ENCODE data around the genes EMX1 and NAT8.

DNA sequence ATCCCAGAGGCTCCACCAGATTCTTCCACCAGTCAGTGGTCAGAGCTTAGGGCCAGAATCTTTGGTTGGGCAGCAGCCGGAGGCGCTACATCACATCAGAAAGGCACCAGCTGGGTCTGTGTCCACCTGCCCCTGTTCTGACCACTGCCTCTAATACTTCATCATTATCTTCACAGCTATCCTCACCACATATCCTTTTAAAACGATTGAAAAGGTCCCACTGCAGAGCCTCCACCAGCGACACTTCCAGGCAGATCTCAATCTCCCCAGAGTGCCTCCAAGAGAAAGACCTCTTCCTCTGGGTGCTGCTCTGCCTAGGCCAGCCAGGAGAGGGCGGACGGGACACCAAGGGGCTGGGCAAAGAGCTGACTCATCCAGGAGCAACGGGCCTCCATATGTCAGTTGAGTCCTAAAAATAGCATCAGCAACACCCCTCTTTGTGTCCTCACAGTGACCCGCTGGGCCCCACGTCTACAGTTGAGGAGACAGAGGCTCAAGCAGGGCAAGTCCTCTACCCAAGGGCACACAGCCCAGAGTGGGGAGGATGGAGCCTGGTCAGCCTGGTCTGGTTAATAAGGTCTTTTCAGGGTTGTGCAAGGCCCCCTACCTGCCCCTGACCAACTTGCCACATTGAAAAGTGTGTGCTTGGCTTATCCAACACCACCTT is 81.2 kb downstream of the ADD2 start:
- RRBS: 97% methylated on average over 1 of the region's 9 CpGs

DNA sequence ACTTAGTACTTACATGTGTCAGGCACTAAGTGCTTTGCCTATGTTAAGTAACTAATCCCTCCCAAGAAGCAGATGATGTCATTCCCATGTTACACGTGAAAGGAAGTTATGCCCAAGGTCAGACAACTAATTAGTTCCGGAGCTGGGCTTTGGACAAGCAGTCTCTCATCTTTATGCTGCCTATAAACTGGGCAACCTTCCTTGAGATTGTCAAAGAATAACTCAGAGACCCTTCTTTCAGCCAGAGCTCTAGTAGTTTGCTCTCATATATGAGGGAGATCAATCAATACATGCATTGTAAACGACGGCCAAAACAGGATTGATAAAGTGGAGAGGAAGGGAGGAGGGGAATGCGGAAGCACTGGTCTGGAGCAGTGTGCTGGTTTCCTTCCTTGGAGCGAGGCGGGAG is 13.7 kb upstream of the ATP6V1B1 start:
- RRBS: no CpG with 5 or more reads among the region's 7 CpGs

DNA sequence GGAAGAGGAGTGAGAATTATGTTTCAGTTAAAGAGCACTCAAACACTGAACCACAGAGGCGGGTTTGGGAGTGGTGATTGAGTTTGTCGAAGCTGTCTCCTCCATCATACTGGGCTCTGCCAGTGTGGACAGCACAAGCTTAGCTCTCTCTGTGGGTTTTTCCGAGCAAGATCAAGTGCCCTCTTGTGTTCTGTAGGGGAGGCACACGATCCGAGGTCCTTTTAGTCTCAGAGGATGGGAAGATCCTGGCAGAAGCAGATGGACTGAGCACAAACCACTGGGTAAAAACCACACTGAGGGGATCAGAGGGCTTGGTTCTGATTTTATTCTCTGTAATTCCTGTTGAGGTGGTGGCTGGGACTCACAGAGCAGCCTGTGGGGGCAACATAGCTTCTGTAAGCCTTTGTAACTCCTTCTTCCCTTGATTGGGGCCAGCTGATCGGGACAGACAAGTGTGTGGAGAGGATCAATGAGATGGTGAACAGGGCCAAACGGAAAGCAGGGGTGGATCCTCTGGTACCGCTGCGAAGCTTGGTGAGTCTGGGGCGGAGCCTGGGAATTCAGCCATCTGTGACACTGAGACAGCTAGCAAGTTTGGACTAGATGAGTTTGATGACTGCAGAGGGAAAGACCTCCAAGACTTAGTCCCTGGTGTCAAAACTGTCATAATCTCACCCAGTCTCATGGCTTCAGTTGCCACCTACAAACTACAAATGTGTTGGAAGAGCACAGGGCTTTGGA is 2.0 kb downstream of the NAGK start:
- RRBS: no CpG with 5 or more reads among the region's 10 CpGs

GRCh38 chr2:71277413-71278292 is 50.8 kb upstream of the PAIP2B start:
- RRBS: 1% methylated on average over 7 of the region's 21 CpGs

GRCh38 chr2:71401701-71402178 is 64.8 kb upstream of the DYSF start:
- RRBS: no CpG with 5 or more reads among the region's 1 CpG

GRCh38 chr2:71453243-71454303 is 12.9 kb upstream of the DYSF start:
- RRBS: 1% methylated on average over 20 of the region's 69 CpGs

DNA sequence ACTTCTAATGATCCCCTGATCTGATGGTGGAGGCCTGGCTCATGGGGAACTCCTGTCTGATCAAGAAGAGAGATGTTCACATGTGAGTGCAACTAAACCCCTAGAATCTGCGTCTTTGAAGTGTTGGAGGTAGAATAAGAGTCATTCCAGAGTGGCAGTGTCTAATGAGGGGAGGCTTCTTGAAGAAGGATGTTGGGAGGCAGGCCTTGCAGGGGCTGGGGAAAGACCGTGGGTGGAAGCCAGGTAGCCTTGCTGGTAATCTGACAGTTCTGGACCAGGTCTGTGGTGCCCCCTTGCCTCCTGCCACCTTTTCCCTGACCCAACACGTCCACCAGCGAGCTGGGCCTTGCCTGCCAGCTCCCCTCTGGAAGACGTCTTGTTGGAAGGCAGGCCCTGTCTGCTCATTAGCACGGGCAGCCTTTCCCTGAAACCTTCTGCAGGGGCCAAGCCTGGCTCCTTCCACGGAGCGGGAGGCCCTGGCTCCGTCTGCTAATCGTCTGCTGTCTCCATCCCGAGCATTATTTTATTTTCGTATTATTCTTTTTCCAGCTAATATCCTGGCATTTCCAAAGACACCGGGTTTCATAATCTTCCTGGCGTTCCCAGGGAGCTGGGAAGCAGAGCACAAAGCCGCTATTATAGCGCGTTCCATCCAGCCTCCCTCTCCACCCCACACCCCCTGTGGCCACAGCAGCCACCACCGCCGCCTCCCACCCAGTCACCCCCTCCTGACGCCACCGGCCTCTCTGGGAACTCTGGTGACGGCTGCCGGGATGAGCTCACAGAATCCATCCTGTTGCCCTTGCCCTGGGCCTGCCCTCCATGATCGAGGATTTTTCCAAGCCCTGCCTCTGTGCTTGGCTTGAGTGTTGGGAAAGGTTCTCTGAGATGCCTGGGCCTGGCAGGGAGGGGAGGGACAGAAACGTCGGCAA is 112.2 kb downstream of the DYSF start:
- RRBS: no CpG with 5 or more reads among the region's 26 CpGs

GRCh38 chr2:71831121-71831703 is 316.4 kb downstream of the CYP26B1 start:
- RRBS: no CpG with 5 or more reads among the region's 10 CpGs

DNA sequence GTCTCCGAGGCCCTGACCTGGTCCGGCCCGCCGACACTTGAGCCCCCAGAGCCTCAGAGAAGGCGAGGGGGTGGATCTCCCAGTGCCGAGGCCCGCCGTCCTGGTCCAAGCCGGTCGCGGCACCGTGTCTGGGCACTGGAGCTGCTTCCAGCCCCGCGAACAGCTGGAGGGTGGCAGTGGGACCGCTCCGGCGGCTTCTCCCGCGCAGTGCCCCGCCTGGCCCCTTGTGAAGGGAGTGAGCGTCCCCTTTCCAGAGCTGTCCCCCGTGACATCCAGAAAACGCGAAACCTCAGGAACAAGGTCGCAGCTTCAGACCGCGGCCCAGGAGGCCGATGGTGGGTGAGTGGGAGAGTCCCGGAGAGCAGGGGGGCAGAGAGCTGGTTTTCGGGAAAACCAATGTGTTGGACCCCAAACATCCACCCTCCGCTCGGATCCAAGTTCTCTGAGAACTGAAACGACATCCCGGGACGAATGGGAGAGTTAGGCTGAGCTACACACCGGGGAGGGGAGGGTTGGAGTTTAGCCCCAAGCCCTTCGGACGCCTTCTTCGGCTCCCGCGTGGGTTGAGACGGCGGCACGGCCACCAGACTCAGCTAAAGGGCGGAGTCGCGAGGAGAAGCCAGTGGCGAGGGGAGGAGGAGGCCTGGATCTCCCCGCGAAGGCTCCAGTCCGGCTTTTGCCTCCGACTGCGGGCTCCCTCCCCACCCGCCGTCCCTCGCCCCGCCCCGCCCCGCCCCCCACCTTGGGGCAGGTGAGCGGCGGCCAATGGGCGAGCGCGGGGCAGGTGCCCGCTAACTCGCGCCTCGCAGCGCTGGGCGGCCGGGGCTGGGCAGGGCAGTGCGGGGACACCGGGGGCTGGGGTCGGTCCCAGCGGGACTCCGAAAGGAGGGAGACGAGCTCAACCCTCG is at the start of gene EMX1:
Gene EMX1 (plus strand): TSS at position 794 of the 908 bp plus-strand sequence.
- RRBS: 2% methylated on average over 18 of the region's 78 CpGs

- RRBS: no CpG with 5 or more reads among the region's 9 CpGs
Observed at GRCh38 chr2:72985761-72986267, 68.5 kb downstream of the EMX1 start.

DNA sequence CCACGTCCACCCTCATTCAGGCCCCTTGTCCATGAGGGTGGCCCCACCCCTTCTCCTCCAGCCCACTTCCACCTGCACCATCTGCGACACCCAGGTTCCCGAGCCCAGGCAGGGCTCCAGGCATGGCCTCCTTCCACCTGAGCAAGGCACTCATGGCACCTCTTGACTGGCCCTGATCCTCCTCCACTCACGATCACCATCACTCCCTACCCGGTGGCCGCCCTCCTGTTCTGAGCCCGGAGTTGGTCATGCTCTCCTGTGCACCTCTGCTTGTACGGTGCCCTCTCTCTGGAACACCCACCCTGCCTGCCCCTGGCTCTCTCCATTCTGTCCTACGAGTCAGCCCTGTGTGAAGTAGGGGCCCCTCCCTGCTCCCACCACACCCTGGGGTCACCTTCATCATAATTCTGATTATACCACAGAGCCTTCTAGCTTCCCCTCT is 76.9 kb downstream of the SFXN5 start:
- RRBS: no CpG with 5 or more reads among the region's 9 CpGs

GRCh38 chr2:73063746-73064193 is 7.7 kb downstream of the SFXN5 start:
- RRBS: no CpG with 5 or more reads among the region's 6 CpGs

DNA sequence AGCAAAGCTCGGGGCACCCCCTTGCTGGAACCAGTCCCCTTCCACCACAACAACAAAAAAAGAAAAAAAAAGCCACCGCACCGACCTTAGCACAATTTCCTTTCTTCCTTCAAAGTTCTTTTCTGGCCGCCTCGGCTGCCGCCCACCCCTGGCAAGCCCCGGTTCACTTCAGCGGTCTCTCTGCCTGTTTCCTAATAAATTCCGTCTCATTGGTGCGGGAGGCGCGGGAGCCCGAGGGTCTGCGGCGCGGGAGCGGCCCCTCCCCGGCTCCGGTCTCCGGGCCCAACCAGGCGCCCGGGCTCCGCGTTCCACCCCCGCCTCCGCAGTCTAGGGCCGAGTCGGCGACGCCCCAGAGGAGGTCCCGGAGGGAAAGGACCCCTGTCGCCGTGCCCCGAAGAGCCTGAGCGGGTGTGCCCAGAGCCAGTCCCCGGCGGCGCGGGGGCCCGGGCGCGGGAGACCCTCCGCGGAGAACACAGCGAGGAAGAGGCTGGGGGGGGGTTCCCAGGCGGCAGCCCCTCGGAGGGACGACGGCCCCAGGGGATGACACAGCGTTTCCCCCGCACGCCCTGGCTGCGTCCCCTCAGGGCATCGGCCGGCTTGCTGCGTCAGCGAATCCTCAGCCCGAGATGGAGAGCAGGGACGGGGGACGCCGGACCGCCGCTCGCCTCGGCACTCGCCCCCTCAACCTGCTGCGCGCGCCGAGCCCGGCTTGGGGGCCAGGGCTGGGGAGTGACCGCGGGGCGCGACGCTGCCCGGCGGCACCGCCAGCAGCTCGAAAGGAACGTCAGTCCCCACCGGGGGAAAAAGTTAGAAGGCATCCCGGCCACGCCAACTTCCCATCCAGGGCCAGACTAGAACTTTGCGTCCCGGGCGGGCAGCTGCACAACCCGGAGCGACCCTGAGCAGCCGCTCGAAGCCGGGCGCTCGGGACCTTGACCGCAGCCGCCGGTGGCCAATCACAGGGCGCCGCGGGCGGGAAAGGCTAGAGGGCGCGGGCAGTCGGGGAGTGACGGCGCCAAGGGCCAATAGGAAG is 821 bp downstream of the SFXN5 start:
- RRBS: 1% methylated on average over 50 of the region's 106 CpGs

- RRBS: no CpG with 5 or more reads among the region's 6 CpGs
Observed at GRCh38 chr2:73254889-73255693, 21.0 kb downstream of the CCT7 start.

- RRBS: no CpG with 5 or more reads among the region's 4 CpGs
Observed at GRCh38 chr2:73642322-73642617, at the start of gene NAT8. Gene NAT8 (minus strand): TSS chr2:73642422.

GRCh38 chr2:73908931-73909130 is 16.0 kb downstream of the ACTG2 start:
- RRBS: no CpG with 5 or more reads among the region's 2 CpGs

GRCh38 chr2:73935368-73936357 is 9.0 kb downstream of the DGUOK start:
- RRBS: no CpG with 5 or more reads among the region's 3 CpGs

DNA sequence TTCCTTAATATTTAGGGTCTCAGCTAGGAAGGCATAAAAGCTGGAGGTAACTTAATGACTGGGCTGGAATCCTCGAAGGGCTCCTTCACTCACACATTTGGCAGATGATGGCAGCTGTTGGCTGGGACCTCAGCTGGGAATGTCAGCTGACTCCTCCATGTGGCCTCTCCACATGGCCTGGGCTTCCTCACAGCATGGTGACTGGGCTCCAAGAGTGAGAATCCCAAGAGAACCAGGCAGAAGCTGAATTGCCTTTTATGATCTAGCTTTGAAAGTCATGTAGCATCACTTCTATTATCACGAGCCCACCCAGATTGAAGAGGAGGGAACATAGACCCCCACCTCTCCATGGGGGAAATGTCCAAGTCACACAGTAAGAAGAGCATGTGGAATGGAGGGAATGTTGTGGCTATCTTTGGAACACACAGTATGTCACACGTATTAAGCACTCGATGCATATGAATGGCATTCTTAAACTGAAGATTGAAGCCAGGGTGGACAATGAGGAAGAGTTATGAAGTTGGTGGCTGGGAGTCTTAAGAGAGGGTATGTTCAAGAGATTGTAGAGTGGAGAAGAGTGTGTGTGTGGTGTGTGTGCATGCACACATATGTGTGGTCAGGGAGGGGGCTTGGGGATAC is 55.1 kb downstream of the TET3 start:
- RRBS: no CpG with 5 or more reads among the region's 4 CpGs

DNA sequence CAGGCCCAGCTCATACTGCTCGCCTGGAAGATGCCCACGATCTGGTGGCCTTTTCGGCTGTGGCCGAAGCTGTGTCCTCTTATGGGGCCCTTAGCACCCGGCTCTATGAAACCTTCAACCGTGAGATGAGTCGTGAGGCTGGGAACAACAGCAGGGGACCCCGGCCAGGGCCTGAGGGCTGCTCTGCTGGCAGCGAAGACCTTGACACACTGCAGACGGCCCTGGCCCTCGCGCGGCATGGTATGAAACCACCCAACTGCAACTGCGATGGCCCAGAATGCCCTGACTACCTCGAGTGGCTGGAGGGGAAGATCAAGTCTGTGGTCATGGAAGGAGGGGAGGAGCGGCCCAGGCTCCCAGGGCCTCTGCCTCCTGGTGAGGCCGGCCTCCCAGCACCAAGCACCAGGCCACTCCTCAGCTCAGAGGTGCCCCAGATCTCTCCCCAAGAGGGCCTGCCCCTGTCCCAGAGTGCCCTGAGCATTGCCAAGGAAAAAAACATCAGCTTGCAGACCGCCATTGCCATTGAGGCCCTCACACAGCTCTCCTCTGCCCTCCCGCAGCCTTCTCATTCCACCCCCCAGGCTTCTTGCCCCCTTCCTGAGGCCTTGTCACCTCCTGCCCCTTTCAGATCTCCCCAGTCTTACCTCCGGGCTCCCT is 61.9 kb downstream of the TET3 start:
- RRBS: 89% methylated on average over 4 of the region's 20 CpGs

DNA sequence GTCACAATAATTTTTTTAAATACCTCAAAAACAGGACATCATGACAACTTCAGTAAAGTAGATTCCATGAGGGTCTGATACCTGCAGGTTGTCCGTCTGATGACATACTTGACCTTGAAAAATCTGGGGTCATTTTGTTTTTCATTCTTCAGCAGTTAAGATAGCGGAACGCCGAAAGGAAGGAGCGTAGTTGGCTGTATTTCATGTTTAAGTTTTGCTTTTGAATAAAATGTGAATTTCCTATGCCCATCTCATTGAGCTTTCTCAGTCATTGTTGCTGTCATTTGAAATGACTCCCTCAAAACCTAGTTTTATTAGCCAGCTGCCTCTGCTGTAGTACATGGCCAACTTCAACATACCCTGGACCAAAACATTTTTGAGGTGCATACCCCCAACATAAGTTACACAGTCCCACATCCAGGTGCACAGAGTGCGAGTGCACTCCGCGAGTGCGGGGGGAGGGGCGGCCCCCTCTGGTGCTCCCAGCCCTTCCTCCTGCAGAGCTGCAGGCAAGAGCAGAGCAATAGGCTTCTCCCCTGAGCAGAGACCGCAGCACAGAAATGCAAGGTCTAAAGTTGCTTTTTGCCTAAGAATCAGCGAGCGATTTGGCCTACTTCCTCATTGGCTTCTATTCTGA is 40.9 kb downstream of the BOLA3 start:
- RRBS: no CpG with 5 or more reads among the region's 13 CpGs

Data from retinal pigment epithelial cell (primary cell).